ENCODE measurements around the genes LITAFD, TVP23A and CIITA.

DNA sequence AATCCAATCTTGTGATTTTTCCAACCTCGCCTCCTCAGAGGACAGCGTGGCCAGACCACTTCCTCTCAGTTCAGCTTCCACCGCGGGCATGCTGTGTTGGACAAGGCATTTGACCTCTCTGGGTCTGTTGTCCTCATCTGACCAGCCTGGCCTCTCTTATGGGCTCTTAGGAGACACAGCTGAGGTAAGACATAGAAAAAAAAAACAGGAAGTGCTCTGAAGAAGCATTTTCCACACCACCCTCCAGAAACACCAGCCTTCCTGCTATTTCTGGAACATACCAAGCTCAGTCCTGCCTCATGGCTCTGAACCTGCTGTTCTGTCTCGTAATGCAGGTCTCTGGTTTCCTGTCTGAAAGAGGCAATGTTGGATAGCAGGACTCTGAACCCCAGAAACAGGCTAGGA, 8.2 kb downstream of the TMEM114 start:
- PRO-cap, result no peak

DNA sequence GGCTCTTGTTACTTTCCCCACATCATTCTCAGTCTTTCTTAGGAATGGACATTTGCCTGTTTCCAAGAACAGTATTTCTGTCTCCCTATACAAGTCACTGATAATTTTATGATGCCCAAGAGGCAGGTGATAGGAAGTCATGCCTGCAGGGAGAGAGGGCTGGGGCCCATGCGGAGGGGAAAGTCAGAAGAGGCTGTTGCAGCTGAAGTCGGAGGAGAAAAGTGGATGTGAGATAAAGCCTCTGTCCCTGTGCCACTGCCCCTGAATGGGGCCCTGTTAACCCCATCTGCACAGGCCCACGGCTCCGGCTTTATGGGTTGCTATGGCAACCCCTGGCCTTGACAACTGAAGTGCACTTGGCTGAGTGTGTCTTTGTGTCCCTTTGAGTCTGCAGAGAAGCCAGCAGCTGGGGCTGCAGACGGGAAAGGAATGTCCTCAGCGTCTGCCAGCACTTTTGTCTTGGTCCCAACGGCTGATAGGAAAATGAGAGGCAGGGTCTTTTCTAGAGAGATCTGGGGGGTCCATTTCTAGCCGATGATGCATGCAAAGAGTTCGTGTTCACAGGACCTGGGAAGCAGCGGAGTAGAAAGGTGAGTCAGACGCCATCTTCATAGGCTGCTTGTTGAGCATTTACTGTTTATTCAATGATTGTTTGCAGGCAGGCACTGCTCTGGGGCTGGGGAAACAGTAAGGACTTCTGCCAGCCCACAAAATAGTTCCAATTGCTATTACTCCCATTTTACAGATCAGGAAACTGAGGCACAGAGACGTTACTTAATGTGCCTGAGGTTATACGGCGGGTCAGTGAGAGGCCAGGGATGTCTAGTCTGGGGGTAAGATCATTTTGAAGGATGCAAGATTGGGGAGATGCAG, 46.2 kb downstream of the ABAT start:
- PRO-cap, result no peak

- PRO-cap, result no peak
These were observed 32.7 kb downstream of the CARHSP1 start for GRCh38 chr16:8836045-8836628.

GRCh38 chr16:8847722-8848802, 20.7 kb downstream of the CARHSP1 start:
- PRO-cap, result no peak

GRCh38 chr16:8851767-8852520, 16.9 kb downstream of the CARHSP1 start:
- PRO-cap, result no peak

- PRO-cap, result no peak
These were observed at the start of gene LITAFD for GRCh38 chr16:8882134-8882605. TSS of gene LITAFD (plus strand) at chr16:8882351.

DNA sequence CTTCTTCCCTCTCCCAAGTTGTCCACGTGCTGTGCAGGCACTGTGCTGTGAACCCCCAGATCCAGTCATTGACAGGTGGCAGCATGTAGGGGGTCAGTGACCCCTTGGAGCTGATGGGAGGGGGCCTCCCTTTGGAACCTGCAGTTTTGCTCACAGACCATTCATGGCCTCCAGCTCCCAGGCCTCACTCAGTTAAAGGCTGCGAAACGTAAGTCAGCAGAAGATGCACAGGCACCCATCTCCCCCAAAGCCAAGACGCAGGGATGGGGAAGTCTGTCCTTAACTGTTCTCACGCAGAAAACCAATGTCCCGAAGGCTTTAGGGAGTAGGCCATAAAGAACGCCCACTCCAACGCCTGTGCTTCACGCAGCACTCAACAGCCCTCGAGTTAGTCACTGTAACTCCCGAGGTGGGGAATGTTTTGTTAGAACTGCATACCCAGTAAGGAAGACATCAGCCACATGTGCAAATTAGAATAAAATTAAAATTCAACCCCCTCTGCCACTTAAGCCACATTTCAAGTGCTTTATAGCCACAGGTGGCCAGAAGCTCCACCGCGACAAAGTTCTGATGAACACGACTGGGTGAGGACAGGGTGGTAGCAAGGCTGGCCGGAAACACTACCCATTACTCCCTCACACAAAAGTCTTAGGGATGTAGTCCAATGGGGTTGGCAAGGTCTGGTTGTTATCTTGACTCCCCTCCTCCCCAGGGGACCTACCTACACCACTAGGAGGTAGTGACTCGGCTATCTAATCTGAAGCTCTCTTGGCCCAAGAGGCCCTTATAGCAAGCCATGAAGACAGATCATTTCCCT, 8.1 kb downstream of the LITAFD start:
- PRO-cap, result no peak

DNA sequence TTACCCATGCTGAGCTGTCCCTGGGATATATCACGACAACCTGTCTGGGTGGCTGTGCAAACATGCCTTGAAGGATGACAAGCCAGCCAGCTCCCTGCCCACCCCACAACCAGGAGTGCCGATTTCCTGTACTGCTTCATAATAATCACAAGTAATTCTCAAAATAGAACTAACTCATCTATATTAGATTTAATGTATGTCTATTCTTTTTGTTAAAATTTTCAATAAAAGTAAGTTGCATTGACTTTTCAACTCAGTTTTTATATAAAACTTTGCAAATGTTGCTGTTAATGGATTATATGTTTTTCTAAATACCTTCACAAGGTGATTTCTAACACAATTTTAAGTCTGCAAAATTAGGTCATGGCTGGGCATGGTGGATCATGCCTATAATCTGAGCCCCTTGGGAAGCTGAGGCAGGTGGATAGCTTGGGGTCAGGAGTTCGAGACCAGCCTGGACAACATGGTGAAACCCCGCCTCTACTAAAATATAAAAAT, 36.1 kb downstream of the LITAFD start:
- PRO-cap, result no peak

GRCh38 chr16:8959815-8961029, 3.5 kb downstream of the USP7 start:
- PRO-cap, result no peak

GRCh38 chr16:9008424-9009164, 44.9 kb upstream of the USP7 start:
- PRO-cap, result no peak

GRCh38 chr16:10114350-10115020, 67.7 kb downstream of the GRIN2A start:
- PRO-cap, result no peak

- PRO-cap, result no peak
These were observed 8.0 kb downstream of the ATF7IP2 start for GRCh38 chr16:10393688-10394403.

GRCh38 chr16:10569566-10570081, 10.8 kb downstream of the EMP2 start:
- PRO-cap, result no peak

DNA sequence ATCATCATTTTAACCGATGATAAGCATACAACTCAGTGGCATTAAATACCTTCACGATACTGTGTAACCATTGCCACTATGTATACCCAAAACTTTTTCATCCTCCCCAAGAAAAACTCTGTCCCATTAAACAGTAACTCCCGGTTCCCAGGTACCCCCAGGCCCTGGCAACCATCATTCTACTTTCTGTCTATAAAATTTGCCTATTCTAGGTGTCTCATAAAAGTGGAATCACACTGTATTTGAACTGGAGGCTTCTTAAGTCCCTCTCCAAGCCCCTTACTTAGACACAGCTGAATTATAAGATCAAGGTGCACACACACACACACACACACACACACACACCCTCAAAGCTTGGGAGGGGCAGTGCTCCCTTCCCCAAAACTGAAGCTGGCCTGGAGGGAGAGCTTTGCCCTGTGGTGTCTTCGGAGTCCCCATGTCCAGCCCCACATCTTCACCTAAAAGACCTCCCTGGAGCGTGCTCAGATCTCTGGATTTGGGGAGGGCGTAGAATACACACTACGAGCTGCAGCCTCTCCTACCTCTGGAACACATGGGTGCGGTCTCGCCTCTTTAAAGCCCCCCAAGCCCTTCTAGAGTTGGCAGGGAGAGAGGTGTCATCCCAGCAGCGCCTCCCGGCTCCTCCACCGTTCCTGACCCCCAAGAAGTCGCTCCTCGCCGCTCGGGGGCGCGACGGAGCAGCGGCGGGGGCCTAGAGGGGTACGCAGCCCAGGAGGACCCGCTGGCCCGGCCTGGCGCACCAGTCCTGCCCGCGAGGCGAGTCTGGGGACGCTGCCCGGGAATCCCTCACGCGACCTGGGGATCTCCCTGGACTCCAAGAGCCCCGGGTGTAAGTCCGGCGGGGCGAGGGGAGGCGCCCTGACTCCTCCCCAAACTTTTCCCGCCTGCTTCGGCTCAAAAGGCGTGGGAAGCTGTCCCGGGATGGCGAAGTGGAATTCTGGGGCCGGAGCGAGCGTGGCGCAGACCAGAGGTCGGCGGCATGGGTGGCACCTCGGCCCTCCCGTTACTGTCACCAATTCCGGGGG, 680 bp downstream of the EMP2 start:
- PRO-cap, result bidirectional peak, plus-strand start at position 763 of the sequence, minus-strand start at position 655 of the sequence; bidirectional peak, plus-strand start at position 918 of the sequence, minus-strand start at position 843 of the sequence

DNA sequence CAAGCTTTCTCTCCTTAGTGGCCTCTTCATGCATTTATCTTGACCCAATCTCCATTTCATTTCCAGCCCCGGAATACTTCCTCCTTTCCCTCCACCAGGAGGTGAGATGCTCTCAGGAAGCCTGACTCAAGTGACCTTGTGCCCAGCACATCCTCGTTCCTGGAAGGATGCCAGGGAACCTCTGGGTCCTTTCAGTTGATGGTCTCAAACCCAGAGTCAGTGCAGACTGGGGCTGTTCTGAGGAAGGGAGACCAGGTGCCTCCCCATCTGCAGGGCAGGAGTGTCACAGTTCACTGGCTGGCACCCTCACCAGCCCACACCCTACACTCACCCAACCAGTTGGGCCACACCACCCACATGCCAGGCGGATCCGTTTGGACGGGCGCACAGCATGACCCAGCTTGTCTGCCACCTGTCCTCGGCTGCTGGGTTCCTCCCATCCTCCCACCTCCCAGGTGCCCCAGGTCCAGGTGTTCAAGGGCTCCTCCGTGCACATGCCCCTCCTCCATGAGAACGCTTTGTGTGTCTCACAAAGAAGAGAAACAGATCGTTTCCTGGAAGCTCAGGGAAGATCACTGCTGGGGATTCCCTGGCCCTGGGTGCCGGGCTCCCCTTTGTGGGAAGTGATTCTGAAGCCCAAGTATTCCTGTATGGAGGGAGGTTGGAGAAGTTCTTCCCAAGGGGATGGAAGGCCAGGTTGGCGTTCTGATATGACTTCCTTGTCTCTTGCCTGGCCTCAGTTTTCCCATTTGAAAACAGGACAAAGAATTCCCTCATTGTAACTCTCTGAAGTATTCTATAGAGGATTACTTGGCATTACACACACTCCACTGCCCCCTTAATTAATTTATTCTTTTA, 14.2 kb upstream of the EMP2 start:
- PRO-cap, result bidirectional peak, plus-strand start at position 363 of the sequence, minus-strand start at position 285 of the sequence

DNA sequence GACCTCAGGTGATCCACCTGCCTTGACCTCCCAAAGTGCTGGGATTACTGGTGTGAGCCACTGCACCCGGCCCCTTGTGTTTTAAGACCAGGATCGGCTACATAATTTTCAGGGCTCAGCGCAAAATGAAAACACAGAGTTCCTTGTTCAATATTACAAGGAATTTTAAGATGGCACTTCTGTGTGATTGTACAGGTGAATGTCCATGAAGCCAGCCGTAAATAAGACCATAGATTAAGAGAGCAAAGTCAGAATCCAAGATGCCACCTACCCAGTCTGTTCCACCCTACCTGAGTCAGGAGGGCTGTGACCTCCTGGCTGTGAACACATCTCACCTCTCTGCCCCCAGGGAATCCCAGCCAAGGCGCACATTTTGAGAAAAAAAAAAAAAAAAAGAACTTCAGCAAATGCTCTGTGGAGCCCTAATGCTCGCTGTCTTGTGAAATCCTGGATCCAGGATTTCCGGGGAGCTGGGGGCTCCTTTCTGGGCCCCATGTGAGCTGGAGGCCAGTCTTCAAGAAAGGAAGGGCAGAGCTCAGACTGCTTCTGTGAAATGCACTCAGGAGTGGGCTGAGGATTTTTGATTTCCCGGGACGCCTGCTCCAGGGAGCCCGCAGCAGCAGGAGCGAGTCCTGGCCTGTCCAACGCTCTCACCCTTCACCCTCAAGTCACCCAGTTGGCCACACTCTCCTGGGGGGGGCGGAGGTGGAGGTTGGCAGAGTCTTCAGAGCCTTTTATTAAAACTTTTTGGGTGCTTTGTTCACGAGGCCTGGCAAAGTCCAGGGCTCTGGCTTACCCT, 35.9 kb upstream of the EMP2 start:
- PRO-cap, result no peak

DNA sequence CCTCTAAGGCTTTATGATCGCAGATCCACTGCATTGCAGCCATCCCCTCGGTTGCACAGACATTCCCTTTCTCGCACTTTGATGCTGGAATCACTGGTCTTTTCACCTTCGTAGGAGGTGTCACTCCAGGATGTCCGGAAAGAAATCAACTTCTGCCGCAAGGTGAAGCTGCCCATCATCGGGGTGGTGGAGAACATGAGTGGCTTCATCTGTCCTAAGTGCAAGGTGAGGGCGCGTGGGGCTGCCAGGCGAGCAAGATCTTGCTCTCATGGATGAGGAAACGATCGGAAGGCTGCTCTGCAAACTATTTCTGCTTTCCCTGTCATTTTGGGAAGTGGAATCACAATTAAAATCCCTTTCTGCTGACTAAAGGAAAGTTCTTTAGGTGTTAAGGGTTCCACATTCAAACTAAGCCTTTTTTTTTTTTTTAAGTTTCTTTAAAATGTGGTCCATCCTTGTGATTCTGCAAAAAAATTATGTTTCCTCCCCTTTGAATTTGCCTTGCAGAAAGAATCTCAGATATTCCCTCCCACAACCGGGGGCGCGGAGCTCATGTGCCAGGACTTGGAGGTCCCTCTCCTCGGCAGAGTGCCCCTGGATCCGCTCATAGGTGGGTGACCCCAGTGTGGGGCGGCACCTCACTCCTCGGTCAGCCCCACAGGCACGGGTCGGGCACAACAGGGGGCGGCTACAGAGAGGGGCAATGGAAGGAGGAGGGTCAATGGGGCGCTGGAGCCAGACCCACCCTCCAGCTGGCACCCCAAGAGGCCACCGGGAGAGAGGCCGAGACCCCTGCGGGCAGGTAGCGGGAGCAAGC, 17.8 kb downstream of the NUBP1 start:
- PRO-cap, result no peak

DNA sequence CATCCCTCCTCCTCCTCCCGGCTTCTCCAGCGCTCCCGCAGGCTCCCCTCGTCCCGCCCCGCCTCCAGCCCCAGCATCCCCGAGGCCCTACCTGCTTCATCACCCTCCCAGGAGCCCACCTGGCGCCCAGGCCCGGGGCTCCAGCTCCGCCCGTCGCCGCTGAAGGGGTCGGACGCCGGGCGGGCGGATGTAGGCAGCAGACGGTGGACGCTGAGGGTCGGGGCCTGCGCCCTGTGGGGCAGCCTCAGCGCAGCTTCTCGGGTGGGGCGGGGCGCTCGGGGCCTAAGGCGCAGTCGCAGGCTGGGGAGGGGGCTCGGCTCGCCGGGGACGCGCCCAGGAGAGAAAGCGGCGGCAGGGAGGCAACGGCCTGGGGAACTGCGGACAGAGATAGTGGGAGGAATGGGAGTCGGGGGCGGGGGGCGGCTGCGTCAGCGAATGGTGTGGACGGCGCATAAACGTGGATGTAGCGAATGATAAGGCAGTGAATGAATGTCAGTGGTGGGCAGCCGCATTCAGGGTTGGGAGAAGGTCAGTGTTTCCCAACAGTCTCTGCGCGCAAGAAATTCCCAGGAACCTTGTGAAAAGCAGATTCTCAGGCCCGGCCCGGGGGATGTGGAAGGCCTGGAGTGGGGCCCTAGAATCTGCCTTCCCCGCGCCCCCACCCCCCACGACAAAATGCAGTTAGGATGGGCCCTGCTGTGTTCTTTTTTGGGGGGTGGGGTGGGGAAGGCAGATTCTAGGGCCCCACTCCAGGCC, at the start of gene TVP23A:
Gene TVP23A (minus strand): TSS at position 401 of the 756 bp plus-strand sequence.
- PRO-cap, result no peak

- PRO-cap, result no peak
These were observed at the start of gene CIITA for GRCh38 chr16:10876693-10877523. TSS of gene CIITA (plus strand) at chr16:10877202.

DNA sequence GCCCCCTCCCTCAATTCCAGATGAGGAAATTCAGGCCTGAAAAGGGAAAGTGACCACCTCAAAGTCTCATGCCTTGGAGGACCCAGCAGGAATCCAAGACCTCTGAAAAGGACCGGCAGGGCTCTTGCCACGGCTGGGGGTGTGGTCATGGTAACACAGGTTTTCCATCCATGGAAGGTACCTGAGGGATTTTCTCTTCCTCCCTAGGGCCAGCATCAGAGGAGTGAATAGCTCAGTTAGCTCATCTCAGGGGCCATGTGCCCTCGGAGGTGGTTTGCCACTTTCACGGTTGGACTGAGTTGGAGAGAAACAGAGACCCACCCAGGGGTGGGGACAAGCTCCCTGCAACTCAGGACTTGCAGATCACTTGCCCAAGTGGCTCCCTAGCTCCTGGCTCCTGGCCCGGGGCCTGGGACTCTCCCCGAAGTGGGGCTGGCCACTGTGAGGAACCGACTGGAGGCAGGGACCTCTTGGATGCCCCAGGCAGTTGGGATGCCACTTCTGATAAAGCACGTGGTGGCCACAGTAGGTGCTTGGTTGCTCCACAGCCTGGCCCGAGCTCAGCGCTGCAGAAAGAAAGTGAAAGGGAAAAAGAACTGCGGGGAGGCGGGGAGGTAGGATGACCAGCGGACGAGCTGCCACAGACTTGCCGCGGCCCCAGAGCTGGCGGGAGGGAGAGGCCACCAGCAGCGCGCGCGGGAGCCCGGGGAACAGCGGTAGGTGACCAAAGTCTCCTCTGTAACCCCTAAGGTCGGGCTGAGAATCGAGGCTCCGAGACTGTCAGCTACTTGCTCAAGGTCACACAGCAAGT, 1.5 kb downstream of the CIITA start:
- PRO-cap, result bidirectional peak, plus-strand start at position 660 of the sequence, minus-strand start at position 568 of the sequence